Smooth muscle cell (in vitro differentiated cells): Measurements from ENCODE around the genes INO80E and SETD1A.

DNA sequence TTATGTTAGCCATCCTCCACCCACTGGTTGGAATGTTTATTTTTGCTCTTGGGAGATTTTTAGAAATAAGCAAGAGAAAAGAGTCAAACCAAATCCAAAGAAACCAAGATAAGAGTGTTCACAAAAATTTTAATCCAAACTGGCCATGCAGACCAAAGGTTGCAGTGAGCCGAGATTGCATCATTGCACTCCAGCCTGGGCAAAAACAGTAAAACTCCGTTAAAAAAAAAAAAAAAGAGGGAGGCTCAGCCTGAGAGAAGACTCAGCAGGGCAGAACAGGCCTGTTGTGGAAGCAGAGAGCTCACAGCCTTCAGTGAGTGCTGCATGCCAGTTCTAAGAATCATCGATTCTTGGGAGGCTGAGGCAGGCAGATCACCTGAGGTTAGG is 12.2 kb upstream of the C16orf54 start:
- RAMPAGE, long total RNA = no peak

- RAMPAGE, long total RNA = no peak
These were observed 595 bp upstream of the MAZ start for GRCh38 chr16:29805601-29806267.

DNA sequence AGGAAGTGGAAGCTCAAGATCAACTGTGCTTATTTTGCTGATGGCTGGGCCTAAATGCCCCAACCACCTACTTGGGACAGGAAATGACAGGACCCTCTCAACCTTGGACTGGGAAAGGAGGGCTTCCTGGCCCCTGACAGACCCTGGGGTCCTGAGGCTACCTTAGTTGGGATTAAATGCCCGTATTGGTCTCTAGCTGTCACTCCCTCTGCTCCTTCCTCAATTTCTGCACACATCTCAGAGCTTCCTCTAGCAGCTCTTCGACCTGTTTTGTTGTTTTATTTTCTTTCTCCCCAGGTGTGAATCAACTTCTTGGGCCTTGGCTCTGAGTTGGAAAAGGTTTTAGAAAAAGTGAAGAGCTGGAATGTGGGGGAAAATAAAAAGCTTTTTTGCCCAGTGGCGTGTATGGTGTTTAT is 1.0 kb upstream of the TAOK2 start:
- RAMPAGE, long total RNA = no peak

DNA sequence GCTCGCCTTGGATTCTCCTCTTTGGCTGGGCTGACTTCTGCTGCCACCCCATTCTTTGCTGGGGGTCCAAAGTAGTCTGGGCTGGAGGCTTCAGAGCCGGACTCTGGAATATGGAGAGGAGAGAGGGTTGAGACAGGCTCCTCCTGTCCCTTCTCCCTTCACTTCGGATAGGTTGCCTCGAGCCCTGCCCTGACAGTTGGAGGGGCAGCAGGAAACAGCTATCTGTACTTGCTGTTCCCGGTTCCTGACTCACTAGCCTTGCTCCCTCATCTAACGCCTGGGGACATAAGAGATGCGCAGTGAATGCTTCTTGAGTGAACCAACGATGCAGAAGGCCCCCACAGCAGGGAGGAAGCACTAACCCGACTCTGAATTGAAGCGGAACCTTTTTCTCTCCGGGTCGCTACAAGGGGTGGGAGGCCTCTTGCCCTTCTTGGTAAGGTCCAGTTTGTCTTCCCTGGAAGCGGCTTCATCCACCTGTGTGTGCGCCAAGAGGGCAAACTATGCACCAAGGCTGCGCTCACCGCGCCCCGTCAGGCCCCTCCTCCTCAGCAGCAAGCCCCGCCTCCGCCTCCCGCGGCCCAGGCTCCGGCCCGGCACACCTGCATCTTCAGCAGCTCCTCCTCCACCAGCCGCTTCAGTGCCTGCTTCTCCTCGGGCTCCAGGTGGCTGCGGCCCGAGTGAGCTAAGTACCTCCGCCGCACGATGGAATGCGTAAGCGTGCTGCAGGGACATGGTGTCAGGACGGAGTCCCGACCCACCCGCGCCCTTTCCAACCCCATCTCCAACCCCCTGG is 478 bp downstream of the HIRIP3 start:
- RAMPAGE, long total RNA = no peak

GRCh38 chr16:29995537-29996438 is at the start of gene INO80E:
TSS of gene INO80E (plus strand) at chr16:29996241.
- RAMPAGE, long total RNA = start-site peak on the plus strand at chr16:29996207-29996296, 1,128 and 583 reads in 2 replicates

GRCh38 chr16:30072993-30073515 is 2.7 kb upstream of the PPP4C start:
- RAMPAGE, long total RNA = no peak

DNA sequence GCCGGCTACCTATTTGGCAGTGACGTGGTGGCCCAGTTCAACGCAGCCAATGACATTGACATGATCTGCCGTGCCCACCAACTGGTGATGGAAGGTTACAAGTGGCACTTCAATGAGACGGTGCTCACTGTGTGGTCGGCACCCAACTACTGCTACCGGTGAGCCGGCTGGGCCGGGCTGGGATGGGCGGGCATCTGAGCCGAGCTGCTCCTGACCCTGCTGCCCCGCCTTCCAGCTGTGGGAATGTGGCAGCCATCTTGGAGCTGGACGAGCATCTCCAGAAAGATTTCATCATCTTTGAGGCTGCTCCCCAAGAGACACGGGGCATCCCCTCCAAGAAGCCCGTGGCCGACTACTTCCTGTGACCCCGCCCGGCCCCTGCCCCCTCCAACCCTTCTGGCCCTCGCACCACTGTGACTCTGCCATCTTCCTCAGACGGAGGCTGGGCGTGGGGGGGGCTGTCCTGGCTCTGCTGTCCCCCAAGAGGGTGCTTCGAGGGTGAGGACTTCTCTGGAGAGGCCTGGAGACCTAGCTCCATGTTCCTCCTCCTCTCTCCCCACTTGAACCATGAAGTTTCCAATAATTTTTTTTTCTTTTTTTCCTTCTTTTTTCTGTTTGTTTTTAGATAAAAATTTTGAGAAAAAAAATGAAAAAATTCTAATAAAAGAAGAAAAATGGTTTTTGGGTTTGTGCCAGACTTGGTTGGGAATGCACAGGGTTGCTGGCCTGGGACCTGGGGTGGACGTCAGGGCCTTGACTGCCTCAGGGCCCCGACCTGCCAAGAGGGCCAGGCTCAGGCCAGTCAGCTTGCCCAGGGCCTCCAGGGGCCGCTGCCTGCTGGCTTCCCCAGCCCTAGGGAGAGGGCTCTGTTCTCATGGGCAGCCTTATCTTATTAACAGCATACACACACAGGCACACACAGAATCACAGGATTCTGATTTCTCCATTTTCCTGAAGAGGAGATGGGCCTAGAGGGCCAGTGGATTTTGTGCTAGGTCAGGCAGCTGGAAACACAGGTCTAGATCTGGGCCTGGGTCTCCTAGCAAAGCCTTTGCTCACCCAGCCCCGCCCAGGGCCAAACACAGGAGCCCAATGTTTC is 6.7 kb downstream of the TBX6 start:
- RAMPAGE, long total RNA = no peak

GRCh38 chr16:30116634-30117569 is 3.6 kb upstream of the GDPD3 start:
- RAMPAGE, long total RNA = no peak

GRCh38 chr16:30407874-30408276 is 469 bp downstream of the ZNF771 start:
- RAMPAGE, long total RNA = no peak

DNA sequence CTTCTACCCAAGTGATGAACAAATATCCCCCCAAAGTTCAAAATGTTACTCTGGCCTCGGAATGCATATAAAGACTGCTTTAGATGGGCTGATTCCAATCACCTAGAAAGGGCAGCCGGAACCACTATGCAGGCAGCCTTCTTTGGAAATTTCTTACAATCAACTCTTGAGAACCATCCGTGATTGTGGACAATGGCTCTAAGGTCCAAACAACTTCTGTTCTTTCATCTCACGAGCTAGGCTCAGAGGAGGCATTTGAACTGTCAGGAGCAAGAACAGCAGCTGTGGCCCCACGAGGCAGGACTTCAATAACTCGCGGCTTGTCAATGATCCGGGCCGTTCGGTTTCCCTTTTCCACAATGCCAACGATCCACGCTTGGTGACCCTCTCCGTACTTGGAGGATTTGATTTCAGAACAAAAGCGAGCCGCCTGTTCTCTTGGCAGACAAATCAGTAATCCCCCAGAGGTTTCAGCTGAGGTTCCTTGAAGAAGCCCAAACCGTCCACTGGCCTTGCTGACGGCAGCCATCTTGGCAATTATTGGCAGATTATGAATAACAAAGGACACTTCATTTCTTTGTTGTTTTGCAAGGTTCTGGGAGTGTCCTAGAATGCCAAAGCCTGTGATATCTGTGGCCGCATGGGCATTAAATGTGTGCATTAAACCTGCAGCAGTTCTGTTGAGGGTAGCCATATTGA is 1.4 kb downstream of the SEPHS2 start:
- RAMPAGE, long total RNA = no peak

DNA sequence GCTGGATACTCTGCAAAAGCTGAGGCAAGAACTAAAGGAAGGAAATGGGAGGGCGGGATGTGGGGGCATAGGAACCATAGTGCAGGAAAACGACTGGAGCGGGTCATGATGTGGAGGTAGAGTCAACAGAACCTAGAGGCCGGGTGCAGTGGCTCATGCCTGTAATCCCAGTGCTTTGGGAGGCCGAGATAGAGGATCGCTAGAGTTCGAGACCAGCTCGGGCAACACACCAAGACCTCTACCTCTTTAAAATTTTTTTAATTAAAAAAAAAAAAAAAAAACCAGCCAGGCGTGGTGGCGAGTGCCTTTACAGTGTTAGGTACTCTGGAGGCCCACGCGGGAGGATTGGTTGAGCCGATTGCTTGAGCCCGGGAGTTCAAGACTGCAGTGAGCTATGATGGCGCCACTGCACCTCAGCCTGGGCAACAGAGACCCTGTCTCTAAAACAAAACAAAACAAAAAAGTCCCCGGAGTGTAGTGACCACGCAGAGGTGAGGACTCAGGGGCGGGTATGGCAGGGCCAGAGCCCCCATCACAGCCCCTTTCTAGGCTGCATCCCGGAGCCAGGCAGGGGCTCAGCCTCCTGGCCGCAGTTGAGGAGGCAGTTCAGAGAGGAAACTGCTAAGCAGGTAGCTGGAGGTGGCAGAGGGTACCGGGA is 1.0 kb downstream of the ZNF747 start:
- RAMPAGE, long total RNA = no peak

GRCh38 chr16:30668593-30669237 is 10.5 kb downstream of the FBRS start:
- RAMPAGE, long total RNA = no peak

- RAMPAGE, long total RNA = no peak
These were observed 11.4 kb downstream of the ZNF629 start for GRCh38 chr16:30775271-30776349.

DNA sequence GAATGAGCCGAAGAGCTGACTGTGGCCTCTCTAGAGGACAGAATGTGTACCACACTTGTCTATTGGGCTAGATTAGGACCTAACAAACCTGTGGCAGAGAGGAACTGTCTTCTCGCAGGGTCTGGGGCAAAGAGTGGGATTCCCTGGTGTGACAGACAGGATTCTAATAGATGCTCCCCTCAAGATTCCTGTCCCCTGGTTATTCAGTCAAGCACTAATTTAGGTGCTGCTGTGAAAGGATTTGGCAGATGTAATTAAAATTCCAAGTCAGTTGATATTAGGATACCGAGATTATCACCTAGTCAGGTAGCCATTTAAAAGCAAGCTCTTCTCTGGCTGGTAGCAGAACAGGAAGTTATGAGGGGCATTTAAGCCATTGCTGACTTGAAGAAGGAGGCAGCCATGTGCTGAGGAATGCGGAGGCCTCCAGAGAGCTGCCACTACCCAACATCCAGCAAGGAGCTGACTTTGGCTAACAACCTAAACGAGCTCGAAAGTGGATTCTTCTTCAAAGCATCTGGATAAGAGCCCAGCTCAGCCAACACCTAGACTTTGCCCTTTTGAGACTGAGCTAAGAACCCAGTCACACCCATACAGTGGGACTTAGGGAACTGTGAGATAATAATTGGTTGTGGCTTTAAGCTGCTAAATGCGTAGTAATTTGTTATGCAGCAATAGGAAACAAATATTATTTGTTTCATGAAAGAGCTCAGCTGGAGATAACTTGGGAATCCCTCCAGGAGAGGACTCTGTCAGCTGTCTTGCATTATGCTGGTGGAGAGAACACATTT is 52.4 kb upstream of the ZNF629 start:
- RAMPAGE, long total RNA = no peak

- RAMPAGE, long total RNA = no peak
These were observed 4.6 kb upstream of the FBXL19 start for GRCh38 chr16:30918639-30919281.

DNA sequence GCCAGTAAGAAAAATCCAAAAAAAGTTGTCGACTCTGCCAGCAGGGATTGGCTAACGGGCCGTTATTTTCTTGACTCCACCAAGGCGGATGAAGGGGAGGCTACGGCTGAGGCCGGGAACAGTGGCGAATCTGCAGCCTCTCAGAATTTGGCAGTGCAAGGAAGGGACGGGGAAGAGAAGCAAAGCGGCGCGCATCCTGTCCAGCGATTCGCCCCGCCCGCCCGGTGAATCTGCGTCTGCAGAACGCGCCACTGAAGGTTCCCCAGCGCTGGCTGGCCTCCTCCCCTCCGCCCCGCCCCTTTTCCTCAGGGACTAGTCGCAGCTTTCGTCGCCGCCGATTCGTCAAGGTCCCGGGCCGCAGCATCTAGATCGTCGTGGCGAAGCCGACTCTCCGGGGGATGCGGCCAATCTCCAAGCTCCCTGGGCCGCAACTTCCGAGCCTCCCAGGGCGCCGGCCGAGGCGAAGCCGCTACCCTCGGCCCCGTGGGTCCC is at the start of gene SETD1A:
SETD1A (plus strand) TSS at position 342 of the 492 bp plus-strand sequence.
- RAMPAGE, long total RNA = no peak

DNA sequence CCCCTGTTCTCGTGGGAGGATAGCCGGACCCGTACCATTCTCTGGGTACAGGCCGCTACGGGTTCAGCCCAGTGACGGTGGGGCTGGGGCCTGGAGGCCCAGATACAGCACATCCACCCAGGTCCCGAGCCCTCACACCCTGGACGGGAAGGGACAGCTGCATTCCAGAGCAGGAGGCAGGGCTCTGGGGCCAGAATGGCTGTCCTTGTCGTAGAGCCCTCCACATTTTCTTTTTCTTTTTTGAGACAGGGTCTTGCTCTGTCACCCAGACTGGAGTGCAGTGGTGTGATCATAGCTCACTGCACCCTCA is 3.1 kb downstream of the HSD3B7 start:
- RAMPAGE, long total RNA = no peak

- RAMPAGE, long total RNA = no peak
These were observed 12.9 kb downstream of the ZNF668 start for GRCh38 chr16:31061009-31061665.

DNA sequence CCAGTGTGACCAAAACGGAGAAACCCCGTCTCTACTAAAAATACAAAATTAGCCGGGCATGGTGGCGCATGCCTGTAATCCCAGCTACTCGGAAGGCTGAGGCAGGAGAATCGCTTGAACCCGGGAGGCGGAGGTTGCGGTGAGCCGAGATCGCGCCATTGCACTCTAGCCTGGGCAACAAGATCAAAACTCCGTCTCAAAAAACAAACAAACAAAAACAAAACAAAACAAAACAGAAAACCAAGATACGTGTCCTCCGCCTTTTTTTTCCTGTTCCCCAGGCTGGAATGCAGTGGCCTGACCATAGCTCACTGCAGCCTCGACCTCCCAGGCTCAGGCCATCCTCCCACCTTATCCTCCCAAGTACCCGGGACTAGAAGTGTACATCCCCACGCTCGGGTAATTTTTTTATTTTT is 11.1 kb downstream of the ZNF668 start:
- RAMPAGE, long total RNA = no peak

GRCh38 chr16:31072536-31072944 is 1.5 kb downstream of the ZNF668 start:
- RAMPAGE, long total RNA = no peak